Left lung (tissue), 1 donor: Measurements from ENCODE around the gene TPTE.

GRCh38 chr21:5154378-5155218 lies 5366.8 kb upstream of the TPTE start:
- PRO-cap: no peak

DNA sequence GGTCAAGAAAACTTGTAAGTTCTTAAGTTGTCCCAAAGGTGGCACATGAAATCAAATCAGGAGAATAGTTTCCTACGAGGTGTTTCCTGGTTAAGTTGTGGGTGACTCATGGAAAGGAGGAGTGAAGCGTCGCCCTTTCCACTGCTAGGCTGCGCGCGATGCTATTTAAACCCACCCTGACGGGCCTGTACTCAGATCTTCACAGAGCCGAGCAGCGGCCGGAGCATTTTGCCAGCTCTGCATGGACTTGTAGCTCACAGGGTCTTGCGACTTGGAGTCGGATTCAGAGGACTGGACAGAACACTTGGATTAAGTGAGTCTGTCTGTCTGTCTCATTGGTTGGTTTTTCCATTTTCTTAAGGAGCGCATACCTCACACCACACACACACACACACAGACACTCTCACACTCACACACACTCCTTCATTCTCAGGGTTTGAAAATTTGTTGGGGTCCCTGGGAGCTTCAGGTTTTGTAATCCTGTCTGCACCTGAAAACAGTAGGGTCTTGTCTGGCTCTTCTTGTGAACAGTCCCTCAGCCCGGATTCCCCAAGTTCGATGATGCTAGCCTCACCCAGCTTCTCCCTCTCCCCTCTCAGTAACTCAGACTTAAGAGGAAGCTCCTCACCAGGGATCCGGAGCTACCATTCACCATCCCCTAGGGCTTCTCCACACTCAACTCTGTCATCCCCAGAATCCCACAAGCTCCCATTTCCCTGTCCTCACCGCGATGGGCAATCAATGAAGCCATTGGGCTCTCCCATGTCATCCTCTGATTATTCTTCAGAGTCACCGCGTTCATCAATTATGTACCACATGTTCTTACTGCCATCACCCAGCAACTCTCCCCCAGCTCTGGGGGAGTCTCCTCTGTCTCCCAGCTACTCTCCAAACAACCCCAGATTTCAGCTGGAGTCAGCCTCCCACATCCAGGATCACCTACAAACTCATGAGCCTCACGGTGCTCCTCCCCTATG lies 1531.0 kb upstream of the TPTE start:
- PRO-cap: unidirectional peak, plus-strand start at position 194 of the sequence; unidirectional peak, plus-strand start at position 233 of the sequence; unidirectional peak, plus-strand start at position 278 of the sequence; unidirectional peak, plus-strand start at position 445 of the sequence; unidirectional peak, plus-strand start at position 541 of the sequence; unidirectional peak, plus-strand start at position 561 of the sequence; unidirectional peak, plus-strand start at position 728 of the sequence; unidirectional peak, plus-strand start at position 921 of the sequence

GRCh38 chr21:8997873-8998540 lies 1523.4 kb upstream of the TPTE start:
- PRO-cap: no peak

DNA sequence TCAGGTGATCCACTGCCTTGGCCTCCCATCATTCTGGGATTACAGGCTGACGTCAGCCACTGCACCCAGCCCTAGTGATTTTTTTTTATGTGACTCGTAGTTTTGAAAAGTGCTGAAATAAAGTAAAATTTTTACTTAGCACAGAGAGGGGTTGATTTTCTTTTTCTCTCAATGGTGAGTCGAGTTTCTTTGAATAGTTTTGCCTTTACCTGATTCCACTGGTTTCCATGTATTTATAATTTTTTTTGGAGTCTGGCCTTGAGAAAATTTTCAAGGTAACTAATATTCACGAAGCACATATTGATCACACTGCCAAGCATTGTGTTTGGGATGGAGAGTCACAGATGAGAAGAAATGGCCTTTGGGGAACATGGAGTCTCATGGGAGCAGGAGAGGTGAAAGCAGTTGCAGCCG lies 799.4 kb upstream of the TPTE start:
- PRO-cap: no peak

DNA sequence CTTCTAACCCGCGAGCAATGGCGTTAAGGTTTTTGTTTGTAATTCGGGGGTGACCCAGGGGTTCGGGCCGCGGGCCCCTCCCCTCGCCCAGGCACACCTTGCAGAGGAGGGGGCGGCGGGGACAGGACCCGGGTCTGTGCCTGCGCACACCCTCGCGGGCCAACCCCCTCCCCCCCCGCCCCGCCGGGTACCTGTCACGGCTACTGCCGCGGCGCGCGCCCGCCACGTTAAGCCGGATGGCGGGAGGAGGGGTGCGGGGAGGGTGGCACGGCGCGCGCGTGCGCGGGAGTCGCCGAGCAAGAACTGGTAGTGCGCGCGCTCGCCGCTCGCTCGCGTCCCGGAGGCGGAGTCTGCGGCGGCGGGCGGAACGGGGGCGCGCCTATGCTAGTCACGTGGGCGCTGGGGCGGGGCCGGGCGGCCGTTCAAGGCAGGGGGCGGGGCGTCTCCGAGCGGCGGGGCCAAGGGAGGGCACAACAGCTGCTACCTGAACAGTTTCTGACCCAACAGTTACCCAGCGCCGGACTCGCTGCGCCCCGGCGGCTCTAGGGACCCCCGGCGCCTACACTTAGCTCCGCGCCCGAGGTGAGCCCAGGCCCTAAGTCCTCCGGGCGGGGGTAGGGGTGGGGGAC lies at the start of gene TPTE:
TSS of gene TPTE (plus strand) at position 471 of the 629 bp plus-strand sequence.
- PRO-cap: no peak

- PRO-cap: unidirectional peak, plus-strand start at chr21:13893791
These were observed 284.1 kb downstream of the POTED start for GRCh38 chr21:13893715-13894048.

- PRO-cap: no peak
These were observed 146.5 kb downstream of the LIPI start for GRCh38 chr21:14064351-14064631.

DNA sequence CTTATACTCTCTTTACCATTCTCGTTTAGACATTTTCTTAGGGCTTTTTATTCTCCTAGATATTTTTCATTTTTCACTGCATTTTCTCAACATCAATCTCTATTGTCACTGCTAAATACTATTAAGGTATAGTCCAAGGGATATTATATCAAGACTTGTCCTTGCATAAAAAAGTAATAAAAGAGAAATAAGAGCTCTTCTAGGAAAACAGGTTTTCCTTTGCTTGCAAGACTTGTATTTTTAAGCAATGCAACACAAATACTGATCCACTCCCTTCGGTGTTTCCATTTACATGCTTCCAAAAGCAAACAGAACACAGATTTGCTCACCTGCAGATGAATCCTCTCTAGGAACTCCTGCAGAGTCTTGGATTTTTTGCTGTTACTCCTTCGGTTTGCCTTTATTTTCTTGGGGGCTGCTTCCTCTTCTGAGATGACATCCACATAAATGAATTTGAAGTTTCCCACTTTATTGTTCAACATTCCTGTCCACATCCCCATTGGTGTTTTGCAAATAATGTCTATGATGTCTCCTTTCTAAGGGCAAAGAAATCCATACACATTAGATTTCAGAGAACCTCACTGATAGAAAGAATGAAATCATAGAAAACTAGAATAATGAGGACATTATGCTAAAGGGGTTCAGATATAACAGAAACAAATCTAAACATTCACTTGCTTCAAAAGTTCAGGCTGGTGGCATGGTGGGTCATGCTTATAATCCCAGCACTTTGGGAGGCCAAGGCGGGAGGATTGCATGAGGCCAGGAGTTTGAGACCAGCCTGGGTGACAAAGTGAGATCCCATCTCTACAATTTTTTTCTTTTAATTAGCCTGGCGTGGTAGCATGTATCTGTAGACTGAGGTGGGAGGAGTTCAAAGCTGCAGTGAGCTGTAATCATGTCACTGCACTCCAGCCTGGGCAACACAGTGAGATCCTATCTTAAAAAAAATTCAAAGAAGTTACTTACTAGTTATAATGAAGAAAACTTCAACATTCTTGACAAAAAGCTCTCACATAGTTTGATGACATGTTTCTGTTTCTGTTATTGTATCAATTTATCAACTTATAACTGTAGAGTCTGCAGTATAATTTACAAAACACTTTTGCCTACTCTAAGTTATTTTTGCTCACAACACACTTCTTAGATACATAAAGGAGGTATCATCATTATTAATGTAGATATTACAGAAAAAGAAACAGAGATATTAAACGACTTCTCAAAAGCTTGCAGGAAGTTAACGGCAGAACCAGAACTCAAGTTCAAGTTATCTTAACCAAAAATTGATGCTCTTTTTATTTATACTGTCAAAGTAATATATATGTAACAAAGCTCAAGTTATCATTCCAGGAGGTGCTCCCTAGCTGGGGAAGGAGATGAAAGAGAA lies 45.4 kb downstream of the SAMSN1 start:
- PRO-cap: no peak

- PRO-cap: no peak
These were observed 29.0 kb downstream of the SAMSN1 start for GRCh38 chr21:14517079-14517473.

GRCh38 chr21:14676057-14676599 lies 130.0 kb upstream of the SAMSN1 start:
- PRO-cap: no peak

DNA sequence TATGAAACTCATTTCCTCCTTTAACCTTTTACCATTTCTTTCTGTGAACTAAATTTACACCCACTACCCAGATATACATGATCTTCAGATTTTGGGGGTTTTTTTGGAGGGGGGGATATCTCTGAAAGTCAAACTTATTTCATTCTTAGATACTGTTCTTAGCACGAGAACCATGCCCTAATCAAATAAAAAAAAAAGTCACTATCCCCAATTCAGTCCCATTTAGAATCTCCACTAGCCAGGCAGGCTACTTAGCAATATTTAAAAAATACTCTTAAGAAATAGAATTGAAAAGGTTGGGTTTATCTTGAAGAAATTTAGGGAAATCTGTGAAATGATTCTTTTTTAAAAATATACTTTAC lies 28.3 kb downstream of the NRIP1 start:
- PRO-cap: no peak

DNA sequence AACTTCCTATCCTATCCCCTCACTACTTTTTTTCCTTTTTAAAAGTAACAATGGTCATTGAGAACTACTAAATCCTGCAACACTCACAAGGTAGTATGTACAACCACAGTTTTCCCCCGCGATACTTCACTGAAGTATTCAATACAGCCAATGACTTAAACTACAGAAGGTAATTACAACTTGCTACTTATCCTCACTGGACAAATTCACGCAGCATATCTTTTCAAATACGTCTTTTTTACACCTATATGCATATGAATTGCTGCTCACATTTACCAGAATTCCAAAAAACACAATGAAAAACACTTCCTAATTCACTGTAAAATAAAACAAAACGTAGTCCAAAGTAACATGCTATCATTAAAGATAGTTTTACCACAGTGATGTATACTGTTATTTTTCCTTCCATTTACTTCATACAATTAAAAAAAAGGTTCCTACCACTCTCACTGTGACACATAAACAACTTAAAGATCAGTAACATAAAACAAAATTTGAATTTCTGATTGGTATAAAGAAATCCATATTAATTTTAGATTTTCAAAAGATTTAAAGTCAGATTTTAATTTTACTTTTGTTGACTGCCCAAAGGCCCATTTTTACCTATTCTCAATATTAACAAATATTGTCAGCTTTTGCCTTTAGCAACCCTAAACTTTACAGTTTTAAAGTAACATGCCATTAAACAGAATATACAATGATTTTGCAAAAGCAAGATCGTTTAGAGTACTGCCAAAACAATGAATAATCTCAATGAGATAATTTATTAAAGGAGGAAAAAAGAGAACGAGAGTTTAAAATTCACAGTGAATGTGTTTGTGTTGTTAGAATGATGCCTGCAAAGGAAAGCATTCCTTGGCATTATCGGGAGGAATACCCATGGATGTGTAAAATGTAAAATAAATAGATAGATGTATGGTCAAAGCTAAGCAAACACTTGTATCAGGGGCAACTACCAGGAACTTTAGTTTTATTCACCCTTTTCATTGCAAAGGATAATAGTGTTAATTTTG lies 12.1 kb downstream of the NRIP1 start:
- PRO-cap: no peak

DNA sequence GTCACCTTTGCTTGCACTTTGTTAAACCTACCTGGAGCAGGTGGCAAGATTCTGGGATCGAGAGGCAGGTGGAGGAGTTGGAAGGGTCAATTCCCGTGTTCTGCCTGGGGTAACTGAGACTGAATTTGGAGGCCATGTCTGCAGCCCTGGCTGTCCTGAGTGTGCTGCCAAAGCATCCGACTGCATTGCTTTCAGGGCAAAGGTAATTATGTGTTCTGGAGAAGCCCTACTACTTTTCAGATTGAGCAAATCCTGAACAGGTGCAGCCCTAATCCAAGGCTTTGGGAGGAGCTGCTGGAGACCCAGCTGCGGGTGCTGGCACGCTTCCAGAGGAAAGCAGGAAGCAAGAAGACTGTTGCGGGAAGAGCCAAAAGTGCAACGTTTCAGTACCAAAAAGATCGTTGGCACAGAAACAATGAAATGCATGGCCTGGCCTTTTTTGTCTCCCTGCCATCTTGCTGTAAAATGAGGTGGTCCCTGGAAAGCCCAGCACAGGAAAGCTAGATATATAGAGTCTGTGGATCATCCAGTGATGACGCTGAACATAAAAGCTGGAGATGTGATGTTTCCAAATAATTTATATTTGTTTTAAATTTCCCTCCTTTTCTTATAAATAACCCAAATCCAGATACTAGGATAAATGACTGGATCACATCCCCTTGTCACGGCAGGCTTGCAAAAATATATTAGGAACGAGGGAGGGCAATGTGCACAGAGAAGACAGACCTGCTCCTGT lies 73.8 kb upstream of the NRIP1 start:
- PRO-cap: no peak

- PRO-cap: no peak
These were observed 157.2 kb upstream of the NRIP1 start for GRCh38 chr21:15221921-15222524.

GRCh38 chr21:15442035-15442332 lies 287.8 kb upstream of the USP25 start:
- PRO-cap: no peak

GRCh38 chr21:15826839-15827338 lies 97.1 kb downstream of the USP25 start:
- PRO-cap: no peak

DNA sequence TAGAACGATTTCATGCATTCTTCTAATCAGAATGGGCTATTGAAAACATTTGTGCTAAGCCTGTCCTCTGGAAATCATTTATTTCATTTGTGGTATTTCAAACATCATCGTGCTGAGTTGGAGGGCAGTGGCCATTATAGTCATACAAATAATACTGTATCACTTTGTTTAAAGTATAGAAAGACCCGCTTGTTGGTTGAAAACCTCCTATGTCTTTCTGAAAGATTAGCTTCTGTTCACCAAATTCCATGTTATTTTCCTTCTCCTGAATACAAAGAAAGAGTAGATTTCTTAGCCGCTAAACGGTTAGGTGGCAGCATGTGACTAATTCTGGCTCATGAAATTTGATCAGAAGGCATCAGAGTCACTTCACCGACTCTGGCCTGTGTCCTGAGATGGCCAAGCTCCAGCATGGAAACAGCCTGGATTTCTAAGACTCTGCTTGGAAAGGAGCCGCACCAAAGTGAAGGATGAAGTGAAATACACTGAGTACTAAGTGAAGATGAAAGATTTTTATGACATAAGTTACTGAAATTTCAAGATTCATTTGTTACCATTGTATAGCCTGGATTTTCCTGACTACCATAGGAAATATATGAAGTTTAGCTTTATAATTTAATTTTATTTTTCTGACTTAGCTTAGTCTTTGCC lies 355.1 kb downstream of the USP25 start:
- PRO-cap: no peak

DNA sequence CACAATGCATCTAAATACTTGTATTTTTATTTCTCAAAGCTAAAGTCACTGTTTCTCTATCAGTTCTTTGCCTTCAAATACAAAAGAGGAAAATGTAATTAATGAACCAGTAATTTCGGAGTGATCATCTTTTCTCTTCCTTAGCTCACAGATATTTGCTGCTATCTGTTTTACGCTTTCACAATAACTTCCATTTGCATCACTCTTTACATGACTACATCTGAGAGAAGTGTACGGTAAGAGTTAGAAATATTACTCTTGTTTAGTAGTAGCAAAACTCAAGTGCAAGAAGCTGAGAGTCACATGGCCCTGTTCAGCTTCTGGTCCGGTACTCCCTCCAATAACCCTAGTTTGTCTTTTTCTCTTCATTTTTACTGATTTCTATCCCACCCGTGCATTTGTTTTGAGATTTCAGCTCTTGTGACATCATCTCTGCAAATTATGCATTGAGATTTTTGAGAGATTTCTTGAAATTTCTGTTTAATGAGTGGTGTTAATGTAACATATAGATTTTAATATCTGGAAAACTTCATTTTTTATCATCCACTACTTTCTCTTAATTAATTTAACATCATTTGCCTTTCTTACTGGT lies 395.0 kb downstream of the USP25 start:
- PRO-cap: no peak

- PRO-cap: no peak
These were observed 579.8 kb downstream of the USP25 start for GRCh38 chr21:16309372-16310135.

GRCh38 chr21:16323668-16323959 lies 593.8 kb downstream of the USP25 start:
- PRO-cap: no peak